ReNcell CX (cell line): ENCODE measurements around a stretch of chr2.

DNA sequence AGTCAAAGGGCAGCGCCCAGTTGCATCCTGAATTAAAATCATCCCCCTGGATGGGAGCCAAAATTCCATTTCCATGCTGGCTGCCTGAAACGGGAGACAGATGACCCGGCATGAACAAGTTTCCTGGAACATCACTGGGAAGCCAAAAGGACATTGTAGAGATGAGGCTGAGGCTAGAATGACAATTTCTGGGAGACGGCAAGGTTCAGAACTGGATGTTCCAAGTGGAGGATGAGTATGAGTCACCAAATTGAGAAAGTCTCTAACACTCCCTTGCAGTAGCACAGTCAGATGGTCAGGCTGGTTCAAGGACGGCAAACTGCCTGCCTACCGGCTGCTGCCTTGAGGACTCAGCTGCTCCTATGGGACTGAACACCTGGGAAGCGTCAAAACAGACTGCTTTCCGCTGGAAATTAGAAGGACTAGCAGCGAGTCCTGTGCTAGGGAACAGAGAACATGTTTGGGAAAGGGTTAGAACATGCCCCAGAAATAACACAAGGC lies 31.9 kb downstream of the YPEL5 start:
- PRO-cap = no peak

- PRO-cap = no peak
Observed at GRCh38 chr2:30267009-30267610, 35.8 kb downstream of the LBH start.

DNA sequence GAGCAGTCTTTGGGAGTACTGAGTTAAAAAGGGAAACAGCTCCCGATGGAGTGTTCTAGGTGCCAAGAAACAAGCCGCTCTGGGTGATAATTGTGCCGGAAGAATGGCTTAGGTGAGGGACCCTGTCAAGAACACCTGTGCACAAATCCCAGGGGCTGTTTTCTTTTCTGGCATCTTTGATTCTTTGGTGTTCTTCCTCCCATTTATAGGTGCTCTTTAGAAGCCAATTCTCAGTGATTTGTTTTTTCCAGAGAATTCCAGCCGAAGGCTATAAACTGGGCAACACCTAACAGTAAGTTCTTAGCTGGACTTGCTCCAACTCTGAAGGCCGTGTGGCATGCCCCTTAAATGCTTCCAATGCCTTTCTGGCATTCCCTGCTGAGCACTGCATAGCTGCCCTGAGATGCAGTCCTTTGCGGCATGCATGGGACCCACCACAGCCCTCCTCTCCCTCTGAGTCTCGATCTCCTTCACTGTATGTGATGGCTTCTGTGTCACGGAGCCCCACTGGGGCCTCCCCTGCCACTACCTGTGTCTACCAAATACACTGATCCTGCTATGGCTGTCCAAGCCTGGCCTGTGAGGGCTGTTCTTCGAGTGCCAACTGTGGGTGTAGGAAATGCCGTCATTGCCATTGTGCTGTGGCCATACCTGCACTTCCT lies 1.7 kb upstream of the CAPN13 start:
- PRO-cap = no peak

DNA sequence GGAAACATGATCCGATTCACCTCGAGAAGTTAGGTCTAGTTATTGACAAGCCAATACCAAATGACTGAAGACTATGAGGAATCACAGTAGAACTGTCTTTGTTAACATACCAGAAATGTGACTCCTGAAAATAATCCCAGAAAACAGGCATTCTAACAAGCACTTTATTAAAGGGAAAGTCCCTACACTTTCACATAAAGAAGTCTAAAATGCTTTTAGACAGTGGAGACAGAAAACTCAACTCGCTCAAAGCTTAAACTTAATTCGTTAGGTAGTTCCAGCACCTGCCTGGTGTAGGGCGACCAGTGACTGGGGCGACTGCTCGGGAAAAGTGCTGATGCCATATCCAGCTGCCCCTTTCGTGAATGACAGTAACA lies 1.9 kb downstream of the MEMO1 start:
- PRO-cap = no peak

- PRO-cap = no peak
Observed at GRCh38 chr2:32472909-32473296, 116.1 kb downstream of the BIRC6 start.

DNA sequence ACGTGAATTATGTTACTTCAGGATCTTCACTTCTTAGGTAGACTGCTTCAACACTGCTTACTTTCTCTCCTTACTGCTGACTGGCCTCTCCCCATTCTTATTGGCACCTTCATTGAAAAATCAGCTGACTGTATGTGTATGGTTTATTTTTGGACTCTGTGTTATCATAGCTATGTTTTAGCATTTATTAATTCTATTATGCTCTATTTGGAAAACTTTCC lies 92.1 kb downstream of the TTC27 start:
- PRO-cap = no peak

DNA sequence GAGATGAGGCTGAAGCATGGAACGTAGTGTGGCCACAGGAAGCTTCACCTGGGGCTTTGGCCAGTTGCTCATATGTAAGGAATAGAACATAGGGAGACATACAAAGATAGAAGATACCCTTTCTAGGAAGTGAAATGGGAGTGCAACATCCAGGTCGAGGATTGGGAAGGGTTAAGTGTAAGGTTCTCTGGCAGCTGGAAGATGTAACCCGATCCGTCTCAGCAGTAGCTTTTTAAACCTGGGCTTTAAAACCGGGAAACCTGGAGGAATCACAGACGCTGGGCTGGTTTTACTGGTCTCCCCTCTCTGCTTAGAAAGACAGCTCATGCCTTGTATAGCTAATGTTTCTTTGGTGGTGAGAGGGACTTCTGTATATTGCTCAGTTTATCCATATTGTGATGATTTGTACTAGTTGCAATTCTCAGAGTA lies 8.8 kb upstream of the LTBP1 start:
- PRO-cap = no peak

- PRO-cap = no peak
Observed at GRCh38 chr2:33136135-33136618, 189.4 kb downstream of the LTBP1 start.

DNA sequence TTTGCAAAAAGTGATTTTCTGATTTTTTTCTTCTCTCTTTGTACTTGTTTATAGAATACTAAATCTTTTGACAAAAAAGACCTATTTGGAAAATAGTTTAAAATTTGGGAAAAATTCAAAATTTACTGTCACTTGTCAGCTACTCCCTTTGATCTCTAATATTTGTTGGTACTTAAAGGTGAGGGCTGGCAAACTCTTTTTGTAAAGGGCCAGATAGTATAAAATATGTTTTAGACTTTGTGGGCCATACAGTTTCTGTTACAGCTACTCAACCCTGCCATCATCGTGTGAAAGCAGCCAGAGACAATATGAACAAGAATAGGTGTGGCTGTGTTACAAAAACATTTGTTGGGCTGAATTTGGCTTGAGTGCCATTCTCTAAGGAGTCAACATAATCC lies 190.5 kb downstream of the LTBP1 start:
- PRO-cap = no peak

DNA sequence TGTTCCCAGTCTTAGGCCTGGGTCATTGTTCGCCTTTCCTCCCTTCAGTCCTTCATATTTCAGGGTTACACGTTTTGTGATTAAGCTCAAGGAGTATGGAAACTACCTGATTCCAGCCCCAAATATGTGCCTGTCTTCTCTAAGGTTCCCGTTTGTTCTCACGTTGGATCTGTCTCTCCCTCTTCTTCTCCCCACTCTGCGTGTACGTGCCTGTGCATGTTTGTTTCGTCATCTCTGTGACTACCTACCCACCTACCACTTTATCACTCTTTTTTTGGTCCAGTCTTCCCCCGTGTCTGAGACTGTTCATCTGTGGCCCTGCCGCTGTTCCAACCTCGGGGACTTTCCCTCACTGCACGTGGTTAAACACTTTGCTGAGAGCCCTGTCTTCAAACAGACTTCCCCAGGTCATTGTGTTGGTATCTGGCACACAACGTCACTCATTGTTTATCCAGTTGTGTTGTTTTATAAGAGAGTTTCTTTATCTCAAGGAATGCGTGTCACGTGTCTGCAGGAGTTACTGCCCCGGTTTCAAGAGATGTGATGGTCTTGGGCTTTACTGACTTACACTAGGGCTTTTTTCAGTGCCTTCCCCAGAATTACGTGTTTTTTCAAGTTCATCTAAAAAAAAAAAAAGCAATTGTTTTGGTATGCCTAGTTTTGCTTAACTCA lies 262.1 kb upstream of the RASGRP3 start:
- PRO-cap = no peak

- PRO-cap = no peak
Observed at GRCh38 chr2:33292862-33293497, 183.5 kb upstream of the RASGRP3 start.

- PRO-cap = no peak
Observed at GRCh38 chr2:33442645-33443117, 33.8 kb upstream of the RASGRP3 start.

- PRO-cap = no peak
Observed at GRCh38 chr2:33476835-33477063, 300 bp downstream of the RASGRP3 start.

- PRO-cap = no peak
Observed at GRCh38 chr2:33552698-33553276, 46.3 kb downstream of the FAM98A start.

DNA sequence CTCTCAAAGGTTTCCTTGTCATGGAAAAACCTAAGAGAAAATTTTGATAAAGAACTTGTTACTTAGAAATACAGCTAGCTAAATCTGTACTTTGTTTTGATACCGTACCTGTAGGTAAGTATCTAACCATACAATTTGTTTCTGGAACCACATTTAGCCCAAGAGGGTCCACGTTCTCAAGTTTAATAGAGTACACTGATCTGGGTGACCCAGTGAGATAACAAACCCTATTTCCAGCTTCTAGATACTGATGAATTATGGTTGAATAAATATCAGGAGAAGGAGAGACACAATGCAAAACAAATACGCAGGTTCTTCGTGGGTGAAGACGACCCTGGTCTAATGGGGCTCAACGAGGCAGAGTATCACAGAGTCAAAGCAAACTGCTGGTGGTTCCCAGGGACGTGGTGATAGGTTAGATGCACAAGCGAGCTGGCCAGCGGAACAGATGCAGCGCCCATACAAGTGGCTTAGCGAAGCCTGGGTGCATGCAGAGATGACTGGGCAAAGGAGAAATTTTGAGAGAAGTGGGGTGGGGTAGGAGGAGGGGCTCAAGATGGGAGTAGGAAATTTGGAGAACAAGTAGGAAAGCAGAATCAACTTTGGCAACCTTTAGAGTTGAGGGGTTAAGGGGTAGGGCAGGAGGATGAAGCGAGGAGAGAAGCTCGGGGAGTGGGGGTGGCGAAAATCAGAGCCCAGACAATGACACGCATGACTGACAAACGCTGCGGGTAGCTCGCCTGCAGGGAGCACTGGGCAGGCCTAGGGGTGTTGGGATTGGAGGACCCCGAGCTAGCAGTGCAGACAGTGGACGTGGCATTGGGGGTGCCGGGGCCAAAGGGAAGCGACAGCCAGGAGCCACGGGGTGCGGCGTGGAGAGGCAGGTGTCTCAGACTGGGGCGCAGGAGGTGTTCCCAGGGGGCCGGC lies 633 bp downstream of the FAM98A start:
- PRO-cap = unidirectional peak, plus-strand start at position 466 of the sequence; unidirectional peak, plus-strand start at position 614 of the sequence

- PRO-cap = no peak
Observed at GRCh38 chr2:36253761-36254145, 101.8 kb upstream of the CRIM1 start.

- PRO-cap = no peak
Observed at GRCh38 chr2:36330601-36330800, 25.1 kb upstream of the CRIM1 start.

DNA sequence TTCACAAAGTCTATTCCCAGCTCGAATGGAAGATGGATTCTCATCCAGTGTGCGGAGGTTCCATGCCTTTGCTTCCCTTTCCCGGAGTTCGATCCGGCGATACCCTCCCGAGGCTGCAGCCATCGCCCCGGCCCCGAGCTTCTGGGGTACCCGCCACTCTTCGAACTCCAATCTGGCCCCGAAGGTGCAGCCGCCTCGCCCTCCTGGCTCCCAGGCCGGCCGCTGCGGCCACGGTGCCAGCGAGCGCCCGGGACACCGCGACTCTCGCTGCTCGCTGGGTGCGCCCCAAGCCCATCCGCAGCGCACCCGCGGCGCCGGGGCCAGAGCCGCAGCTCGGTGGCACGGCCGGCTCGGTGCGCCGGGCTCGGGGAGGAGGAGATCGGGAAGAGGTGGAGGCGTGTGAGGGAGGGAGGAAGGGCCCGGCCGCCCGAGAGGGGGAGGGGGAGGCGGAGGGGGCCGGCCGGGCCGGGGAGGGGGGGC lies 365 bp upstream of the CRIM1 start:
- PRO-cap = bidirectional peak, plus-strand start outside the sequence, minus-strand start at position 383 of the sequence

DNA sequence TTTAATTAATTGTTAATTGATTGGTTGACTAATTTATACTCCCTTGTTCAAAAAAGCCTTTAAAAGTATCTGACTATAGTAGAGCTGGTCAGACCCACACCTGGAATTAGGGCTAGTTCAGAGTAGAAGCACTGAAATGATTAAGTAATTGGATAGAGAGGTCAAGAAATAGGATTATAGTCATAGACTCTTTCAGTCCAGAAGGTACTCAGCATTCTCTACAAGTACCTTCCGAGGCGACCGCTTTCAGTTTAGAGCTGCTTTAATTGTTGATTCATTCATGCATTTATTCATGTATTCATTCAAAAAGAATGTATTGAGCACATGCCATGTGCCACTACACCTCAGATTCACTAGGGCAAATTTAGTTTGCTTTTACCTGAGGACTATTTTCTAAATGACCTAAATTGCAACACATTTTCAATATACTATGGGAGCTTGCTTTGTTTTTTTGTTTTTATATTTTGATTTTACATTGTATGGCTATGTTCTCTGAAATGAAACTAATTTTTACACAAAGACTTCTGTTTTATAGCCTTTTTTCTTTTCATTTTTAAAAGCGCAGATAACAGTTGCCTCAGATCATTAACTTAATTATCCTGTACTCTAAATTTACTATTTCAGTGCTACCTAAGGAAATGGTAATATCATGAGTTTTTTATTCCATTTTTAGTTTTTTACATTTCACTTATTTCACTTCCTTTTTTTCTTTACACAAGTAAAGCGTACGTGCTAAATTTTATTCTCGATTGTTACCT lies 48.8 kb downstream of the CRIM1 start:
- PRO-cap = no peak

DNA sequence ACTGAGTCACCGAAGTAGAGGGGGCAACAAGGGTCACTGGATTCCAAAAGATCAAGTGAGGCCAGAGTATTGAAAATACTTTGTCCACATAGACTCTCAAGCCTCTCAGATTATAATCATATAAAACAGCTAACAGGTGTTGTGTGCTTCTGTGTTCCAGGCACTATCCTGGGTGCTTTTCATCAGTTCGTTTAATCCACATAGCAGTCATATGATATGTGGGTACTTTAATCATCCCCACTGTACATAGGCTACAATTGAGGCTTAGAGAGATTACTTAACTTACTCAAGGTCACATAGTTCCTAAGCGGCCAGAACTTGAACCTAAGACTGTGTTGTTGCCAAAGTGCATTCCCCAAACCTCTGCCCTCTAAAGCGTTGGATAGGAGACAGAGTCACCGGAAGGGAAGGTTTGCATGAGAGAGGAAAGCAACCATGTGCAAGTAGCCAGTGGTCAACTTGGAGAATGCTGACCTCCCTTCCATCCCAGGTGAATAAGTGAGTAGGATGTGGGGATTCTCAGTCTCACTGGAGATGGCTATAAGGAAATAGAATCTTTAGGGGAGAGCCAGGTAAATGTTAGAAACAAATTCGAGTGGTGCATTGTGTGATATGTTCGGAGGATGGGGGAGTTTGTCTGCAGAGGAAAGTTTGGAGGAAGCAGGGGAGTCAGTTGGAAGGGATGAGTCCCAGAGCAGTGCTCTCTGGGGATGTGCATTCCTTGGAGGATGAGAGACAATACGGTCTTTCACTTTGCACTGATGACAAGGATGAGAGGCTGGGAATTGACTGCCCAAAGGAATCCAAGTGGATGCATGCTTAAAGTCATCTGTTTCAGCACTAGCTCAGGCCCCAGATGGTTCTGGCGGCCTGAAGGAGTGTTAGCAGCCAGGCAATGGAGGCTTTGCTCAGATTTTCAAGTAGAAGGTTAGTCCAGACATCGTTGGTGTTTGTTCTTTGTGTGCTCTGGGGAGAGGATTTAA lies 99.9 kb downstream of the CRIM1 start:
- PRO-cap = bidirectional peak, plus-strand start at position 861 of the sequence, minus-strand start at position 891 of the sequence